PC-3 (cell line): ENCODE data around the genes PTPN7 and SYT2.

DNA sequence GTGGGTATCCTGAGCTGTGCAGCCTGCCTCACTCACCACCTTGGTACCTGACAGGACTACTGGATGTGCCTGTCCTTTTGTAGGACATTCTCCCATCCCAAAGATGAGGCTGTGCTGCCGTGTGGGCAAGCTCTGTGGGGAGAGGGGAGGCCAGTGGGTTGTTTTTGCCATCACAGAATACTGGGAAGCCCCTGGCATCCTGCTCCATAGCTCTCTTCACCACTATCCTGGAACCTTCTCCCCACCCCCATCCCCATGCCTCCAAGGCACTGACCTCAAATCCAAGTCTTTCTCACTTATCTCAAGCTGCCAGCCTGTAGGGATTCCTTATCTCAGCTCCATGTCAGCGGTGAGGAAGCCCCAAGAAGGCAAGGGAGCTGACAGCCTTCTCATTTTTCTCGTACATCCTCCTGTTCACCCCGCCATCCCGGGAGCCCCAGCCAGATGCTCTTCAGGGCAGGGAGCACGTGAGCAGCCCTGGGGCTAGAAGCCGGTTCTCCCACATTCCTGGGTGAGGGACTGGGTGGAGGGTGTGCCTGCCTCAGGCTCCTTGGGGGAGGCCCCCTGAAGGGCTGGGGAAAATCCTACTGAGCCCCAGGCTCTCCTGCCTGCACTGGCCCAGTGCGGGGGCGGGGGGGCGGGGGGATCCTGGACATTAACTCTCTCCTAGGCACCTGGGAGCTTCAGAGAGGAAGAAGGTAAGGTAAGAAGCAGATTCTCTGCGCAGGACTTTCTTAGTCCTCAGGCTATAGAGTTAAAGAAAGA, 2.4 kb upstream of the ELF3 start:
- RAMPAGE, long total RNA: no peak

DNA sequence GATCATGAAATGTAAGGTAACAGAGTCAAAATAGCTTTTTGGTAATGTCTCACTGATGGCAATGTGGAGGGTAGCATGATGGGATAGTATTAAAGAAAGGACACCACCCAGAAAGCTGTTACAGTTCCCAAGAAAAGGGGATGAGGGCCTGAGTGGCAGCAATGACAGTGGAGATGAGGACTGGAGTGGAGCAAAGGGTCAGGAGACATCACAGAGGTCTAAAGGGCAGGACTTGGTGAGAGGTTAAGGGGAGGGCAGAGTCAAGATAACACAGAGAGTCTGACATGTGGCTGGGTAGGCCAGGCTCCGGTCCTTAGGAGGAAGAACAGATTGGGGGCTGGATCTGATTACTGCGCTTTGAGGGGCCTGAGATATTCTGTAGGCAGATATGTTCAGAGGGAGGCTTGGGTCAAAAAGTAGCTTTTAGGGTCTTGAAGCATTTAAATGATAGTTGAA, 19.3 kb downstream of the ELF3 start:
- RAMPAGE, long total RNA: no peak

GRCh38 chr1:202042162-202042484, 31.7 kb downstream of the ELF3 start:
- RAMPAGE, long total RNA: no peak

DNA sequence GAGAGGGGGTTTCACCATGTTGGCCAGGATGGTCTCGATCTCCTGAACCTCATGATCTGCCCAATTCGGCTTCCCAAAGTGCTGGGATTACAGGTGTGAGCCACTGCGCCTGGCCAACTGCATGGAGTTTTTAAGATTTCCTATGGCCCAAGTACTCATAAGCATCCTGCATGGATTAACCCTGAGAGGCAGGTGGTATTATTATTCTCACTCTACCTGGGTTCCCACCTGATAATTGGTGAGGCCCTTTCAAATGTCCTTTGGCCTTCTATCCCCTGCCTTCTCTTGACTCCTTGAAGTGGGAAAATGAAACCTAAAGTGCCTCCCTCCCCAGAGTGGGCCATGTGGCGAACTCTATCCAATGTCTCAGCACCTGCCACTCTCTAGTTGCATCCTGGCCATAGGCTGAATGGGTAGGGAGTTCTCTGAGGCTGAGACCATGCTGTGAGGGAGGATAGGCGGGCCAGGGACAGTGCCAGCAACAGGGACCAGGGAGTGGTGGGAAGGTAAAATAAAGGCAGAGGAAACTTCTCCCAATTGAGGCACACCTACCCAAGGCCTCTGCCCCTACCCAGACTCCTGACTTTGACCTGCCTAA, 35.3 kb downstream of the ELF3 start:
- RAMPAGE, long total RNA: no peak

- RAMPAGE, long total RNA: no peak
Observed at GRCh38 chr1:202047756-202048404, 37.5 kb downstream of the ELF3 start.

DNA sequence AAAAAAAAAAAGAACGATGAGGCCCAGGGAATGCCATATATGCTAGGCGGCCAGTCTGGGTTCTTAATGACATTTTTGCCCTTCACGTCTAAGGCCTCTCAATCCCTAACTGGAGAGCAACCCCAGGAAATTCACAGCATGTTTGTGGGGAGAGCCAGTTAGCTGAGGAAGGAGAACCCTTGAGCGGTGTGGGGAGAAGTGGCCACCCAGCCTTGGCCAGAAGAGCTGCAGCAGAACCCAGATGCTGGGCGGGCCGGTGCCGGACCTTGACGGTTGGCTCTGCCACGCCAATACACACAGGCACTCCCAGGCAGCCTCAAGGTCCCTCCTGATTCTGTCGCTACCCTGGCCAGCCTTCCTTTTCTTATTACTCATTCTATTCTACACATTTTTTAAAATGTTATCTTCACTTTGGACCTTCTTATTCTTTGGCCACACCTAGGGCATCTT, 50.6 kb upstream of the GPR37L1 start:
- RAMPAGE, long total RNA: no peak

GRCh38 chr1:202106157-202107160, 16.3 kb upstream of the GPR37L1 start:
- RAMPAGE, long total RNA: no peak

DNA sequence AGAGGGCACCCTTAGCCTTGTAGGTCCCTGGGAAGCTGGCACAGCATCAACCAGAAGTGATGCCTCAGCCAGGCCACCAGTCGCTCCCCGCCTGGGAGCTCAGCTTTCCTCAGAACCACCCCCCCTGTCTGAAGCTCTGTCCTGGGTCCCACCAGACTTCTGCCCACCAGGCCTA, 7.3 kb downstream of the GPR37L1 start:
- RAMPAGE, long total RNA: no peak

- RAMPAGE, long total RNA: no peak
Observed at GRCh38 chr1:202147509-202148060, 3.0 kb upstream of the ARL8A start.

GRCh38 chr1:202159847-202160278, 539 bp downstream of the PTPN7 start:
- RAMPAGE, long total RNA: no peak

DNA sequence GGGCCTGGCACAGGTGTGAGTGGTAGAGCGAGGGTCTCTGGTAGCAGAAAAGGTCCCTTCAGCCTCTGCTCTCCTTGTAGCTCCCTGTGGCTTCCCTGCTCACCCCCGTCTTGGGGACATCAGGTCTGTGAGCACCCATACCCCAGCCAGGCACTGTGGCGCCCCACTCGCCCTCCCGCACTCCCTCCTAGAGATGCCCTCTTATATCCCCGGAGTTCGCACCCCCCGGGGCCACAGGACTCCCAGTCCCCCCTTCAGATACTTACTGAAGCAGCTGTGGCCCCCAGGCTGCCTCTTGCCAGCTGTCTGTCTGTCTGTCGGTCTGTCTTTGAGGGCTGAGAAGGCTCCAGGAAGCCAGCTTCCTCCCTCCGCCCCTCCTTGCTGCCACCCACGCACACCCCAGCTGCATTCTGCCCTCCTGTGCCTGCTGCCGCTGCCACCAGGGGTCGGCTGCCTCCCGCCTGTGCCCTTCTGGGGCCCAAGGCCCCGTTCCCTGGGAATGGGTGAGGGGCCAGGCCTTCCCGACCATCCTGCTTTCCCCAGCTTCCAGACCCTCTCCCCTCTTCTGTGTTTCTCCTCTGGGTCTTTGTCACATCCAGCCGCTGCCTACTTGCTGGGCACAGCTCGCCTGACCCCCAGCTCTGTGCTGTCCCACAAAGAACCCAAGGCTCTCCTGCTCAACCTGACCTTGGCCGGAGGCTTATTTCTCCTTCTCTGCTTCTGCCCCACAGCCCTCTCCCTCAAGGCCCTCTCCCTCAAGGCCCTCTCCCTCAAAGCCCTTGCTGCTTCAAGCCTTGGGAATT, at the start of gene PTPN7:
Gene PTPN7 (minus strand): TSS at position 324 of the 803 bp plus-strand sequence.
- RAMPAGE, long total RNA: no peak

DNA sequence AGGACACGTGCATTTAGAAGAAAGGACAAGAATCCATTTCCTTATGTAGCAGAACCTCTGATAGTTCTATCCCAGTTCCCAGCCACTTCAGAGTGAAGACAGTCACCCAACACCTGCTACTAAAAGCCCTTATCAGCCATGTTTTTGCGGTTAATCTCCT, 113.8 kb downstream of the PPP1R12B start:
- RAMPAGE, long total RNA: no peak

GRCh38 chr1:202483197-202483699, 134.7 kb downstream of the PPP1R12B start:
- RAMPAGE, long total RNA: no peak

- RAMPAGE, long total RNA: no peak
Observed at GRCh38 chr1:202525657-202526741, 177.5 kb downstream of the PPP1R12B start.

- RAMPAGE, long total RNA: no peak
Observed at GRCh38 chr1:202551484-202552223, 158.6 kb downstream of the SYT2 start.

DNA sequence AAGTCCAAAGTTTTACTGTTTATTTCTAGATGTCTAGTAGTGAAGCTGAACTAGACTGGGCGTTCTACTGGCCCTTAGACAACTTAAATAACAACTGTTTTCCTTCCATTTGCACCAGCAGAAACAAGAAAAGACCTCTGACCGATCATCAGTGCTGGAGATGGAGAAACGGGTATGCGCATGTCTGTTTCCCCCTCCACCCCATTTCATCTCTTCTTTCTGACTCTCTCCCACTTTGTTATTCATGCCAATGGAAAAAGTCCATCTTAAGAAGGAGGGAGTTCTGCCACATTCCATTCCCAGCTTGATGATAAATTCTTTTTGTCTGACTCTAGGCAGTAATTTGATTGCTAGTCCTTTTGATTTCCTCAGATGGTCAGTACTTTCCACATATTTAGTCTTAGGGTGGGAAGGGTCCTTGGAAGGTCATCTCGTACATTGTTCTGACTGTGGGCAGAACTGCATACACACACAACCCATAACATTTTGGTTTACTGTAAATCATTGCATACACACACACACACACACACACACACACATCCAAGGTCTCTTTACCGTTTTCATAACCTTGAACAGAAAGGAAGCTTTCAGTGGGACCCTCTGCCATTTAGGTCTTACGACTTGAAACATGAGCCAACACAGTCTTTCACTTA, 142.5 kb downstream of the SYT2 start:
- RAMPAGE, long total RNA: no peak

DNA sequence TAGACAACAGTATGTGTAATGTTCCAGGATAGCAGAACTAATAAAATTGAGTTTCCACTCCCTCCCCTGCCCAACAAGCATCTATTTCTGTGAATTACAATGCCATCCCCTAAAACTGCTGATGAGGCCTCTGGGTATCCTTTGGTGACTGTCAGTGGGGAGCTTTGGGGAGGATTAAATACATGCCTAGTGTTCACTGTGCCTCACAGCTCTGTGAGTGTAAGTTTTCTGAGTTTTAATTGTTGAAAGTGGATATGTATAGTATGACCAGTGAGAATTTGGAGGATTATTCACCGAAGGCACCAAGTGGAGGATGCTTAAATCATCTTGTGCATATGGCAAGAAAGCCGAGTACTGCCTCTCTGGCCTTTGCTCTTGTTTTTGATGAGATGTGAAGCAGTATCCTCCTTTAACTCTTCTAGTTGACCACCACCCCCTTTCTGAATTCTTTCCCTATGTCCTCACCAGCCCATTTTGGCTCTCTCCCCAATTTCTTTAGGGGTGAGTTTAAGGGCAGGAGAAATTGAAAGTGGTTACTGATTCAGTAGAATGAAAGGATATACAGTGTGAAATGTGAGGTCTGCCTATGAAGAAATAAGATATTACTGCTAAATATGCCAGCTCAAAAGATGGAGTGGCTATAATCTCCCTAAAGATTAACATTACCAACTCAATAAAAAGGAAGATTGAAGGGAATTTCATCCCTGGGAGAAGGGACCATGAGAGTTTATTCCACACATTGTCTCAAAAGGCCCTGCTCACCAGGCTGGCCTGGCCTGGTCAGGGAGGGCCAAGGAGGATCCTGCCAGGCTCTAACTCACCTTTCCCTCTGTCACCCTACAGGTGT, 130.4 kb downstream of the SYT2 start:
- RAMPAGE, long total RNA: no peak

GRCh38 chr1:202709994-202710761, at the start of gene SYT2:
SYT2 (minus strand) TSS chr1:202710454.
- RAMPAGE, long total RNA: no peak

GRCh38 chr1:202940315-202940594, 13.2 kb upstream of the KLHL12 start:
- RAMPAGE, long total RNA: no peak

DNA sequence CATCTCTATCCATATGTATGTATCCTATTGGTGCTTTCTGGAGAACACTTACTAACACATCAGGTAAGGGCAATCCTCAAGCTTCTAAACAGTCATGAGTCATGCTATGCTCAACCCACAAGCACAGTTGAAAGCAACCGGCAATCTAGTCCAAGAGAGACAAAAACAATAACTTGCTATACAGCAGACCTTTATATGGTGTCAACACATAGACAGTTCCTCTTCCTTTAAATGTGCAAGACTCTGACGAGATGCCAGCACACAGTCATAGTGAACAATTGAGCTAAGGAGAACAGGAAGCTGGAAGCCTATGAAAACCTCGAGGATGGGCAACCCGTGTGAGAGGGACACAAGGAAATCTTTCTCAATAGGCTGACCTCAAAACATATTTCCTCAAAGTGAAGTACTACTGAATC, 5.3 kb downstream of the ADIPOR1 start:
- RAMPAGE, long total RNA: no peak